Metastatic Liver Carcinoma in the Adrenal Gland (tissue), 2 donors: ENCODE results near the genes DENND2A and NDUFB2.

- PRO-cap, 2 experiments, result no peak in any of the 2 experiments
Measured at GRCh38 chr7:139655844-139656750, 121.7 kb downstream of the HIPK2 start.

- PRO-cap, 2 experiments, result no peak in any of the 2 experiments
Measured at GRCh38 chr7:139660498-139660918, 117.3 kb downstream of the HIPK2 start.

GRCh38 chr7:139680624-139681356 lies 97.0 kb downstream of the HIPK2 start:
- PRO-cap, 2 experiments, result no peak in any of the 2 experiments

DNA sequence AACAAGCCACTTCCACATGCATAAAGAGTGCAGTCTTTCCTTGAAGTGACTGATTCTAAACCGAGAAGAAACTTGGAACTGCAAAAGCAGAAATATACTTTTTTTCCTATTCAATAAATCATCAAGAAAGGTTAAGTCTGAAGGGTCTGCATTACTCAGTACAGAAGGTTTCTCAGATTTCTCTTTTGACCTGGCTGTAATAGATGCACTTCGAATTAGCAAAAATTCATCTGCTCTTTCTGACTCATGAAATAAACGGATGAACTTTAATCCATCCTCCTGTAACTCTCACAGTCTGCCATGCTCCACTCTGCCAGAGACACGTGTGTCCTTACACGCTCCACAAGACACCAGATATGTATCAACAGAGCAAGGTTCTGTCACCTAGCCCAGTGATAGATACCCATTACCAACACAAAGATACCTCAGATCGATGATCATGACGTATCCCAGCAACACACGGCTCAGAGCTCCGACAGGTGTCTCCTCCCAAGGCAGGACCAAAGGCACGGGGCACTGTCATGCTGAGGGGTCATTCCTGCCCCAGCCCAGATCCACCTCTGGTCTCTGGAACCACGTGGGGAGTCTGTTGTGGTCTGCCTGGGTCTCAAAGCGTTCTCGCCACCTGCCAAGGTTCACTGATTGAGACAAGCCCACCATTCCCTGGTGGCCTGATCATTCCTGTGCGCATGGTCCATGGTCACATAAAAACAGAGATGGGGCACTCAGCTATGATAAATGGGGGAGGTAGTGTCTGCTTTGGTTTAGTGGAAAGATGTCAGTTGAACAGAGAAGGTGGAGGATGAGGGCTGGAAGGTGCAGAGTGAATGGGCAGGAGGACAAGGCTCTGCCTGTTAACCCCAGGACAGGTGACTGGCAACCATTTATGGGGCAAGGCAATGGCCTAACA lies 83.6 kb downstream of the HIPK2 start:
- PRO-cap, 2 experiments, result no peak in any of the 2 experiments

DNA sequence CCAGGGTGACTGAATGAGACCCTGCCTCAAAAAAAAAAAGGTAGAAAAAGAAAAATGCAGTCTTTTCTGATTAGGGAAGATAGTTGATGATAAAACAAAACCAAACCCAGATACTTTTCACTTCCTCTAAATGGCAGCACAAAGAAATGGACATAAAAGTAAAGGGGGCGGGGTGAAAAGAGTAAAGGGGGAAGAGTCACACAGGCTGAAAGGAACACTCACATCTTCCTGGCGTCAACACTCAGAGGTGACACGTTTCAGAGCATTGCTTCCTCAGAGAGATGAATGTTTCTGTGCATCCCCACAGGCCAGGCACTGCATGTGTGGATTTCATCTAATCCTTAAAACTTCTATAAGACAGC lies 81.3 kb downstream of the HIPK2 start:
- PRO-cap, 2 experiments, result no peak in any of the 2 experiments

DNA sequence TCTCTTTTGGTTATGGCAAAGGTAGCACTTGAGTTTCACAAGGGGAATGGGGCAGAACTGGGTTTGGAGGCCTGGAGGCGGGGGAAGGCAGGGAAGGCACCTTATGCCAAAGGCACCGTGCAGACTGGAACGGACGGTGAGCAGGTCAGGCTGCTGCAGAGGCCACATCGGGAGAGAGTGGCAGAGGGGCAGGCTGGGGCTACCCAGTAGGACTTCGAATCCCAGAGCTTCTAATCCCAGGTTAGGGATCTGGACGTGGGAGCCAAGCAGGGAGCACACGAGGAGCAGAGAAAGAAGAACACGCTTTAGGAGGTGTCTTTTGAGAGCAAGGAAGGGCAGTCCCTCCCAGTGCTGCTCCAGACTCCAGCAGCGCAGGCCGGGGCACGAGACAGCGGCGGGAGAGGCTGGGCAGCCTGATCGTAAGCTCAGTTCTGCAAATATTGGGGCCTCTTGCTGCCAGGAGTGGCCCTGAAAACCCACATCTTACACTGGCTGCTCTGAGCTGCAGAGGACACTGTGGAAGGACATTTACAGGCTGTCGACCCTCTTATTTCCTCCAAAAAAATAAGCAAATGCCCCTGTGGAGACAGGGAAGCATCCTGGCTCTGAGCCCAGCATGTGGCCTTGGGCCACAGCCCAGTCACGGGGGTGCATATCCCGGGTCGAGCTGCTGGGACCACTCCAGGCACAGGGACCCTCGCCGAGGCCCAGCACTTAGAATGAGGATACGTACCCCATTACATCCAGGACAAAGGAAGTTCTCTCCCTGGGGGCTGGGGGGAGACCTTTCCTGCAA lies 75.8 kb downstream of the HIPK2 start:
- PRO-cap, 2 experiments, result no peak in any of the 2 experiments

- PRO-cap, 2 experiments, result no peak in any of the 2 experiments
Measured at GRCh38 chr7:139730897-139732072, 46.5 kb downstream of the HIPK2 start.

DNA sequence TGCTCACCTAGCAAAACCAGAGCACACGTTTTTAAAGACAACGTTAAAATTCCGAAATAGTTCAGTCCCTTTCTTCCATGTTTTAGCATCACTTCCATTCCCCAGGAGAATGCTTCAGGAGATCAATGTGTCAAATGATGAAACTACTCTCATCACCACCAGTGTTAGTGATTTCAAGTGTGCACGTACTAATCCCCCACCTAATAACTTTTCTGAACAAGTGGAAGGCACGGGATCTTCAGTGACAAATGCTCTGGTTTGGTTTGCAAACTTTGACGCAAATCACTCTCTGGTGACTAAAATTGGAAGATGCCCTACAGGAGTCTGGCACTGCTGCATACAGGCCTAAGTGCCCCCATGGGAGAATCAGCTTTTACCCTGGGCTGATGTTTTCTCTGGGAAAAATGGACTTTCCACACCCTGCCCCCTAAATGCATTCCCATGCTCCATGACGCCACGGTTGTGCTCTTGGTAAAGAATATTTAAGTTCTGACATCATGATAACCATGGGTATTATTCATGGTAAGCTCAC lies 43.6 kb downstream of the HIPK2 start:
- PRO-cap, 2 experiments, result no peak in any of the 2 experiments

- PRO-cap, 2 experiments, result peak in 2 of 2 experiments; most common plus-strand start chr7:139776599 (in 1); most common minus-strand start chr7:139776557 (in 1)
Measured at GRCh38 chr7:139776417-139776733, 1.4 kb downstream of the HIPK2 start.

GRCh38 chr7:139778426-139778884 lies 657 bp upstream of the HIPK2 start:
- PRO-cap, 2 experiments, result peak in 1 of 2 experiments; most common minus-strand start chr7:139778484 (in 1)

DNA sequence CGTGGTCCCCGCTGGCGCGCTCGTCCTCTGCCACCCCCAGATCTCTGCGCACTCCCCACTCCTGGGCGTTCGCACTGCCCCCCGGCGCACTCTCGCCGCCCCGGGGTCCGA lies 53.5 kb upstream of the KDM7A start:
- PRO-cap, 2 experiments, result no peak in any of the 2 experiments

DNA sequence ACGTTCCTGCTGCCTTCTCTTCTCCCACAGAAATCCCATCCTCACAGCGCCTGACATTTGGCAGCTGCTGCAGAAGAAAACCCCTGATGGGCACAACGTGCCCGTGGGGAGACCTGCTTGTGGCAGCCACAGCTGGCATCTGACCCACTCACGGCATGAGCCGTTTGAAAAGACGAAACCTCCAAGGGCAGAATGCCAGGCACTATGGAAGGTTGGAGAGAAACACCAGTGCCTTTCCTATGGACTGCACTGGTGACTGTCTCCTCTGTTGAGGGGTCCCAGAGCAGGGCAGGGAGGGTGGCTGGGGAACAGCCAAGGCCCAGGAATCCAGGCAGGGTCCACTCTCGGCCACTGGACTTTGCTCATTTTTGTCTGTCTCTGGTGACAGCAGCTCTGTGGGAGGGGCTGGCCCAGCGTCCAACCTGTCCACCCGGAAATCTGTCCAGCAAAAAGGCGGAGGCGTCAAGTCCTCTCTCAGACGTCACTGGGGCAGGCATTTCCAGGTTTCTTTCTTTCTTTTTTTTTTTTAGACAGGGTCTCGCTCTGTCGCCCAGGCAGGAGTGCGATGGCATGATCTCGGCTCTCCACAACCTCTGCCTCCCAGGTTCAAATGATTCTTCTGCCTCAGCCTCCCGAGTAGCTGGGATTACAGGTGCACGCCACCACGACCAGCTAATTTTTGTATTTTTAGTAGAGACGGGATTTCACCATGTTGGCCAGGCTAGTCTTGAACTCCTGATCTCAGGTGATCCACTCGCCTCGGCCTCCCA lies 61.1 kb upstream of the MKRN1 start:
- PRO-cap, 2 experiments, result peak in 2 of 2 experiments; most common plus-strand start position 448 of the sequence (in 1); most common minus-strand start position 342 of the sequence (in 2)

- PRO-cap, 2 experiments, result no peak in any of the 2 experiments
Measured at GRCh38 chr7:140637284-140637735, 3.3 kb downstream of the DENND2A start.

DNA sequence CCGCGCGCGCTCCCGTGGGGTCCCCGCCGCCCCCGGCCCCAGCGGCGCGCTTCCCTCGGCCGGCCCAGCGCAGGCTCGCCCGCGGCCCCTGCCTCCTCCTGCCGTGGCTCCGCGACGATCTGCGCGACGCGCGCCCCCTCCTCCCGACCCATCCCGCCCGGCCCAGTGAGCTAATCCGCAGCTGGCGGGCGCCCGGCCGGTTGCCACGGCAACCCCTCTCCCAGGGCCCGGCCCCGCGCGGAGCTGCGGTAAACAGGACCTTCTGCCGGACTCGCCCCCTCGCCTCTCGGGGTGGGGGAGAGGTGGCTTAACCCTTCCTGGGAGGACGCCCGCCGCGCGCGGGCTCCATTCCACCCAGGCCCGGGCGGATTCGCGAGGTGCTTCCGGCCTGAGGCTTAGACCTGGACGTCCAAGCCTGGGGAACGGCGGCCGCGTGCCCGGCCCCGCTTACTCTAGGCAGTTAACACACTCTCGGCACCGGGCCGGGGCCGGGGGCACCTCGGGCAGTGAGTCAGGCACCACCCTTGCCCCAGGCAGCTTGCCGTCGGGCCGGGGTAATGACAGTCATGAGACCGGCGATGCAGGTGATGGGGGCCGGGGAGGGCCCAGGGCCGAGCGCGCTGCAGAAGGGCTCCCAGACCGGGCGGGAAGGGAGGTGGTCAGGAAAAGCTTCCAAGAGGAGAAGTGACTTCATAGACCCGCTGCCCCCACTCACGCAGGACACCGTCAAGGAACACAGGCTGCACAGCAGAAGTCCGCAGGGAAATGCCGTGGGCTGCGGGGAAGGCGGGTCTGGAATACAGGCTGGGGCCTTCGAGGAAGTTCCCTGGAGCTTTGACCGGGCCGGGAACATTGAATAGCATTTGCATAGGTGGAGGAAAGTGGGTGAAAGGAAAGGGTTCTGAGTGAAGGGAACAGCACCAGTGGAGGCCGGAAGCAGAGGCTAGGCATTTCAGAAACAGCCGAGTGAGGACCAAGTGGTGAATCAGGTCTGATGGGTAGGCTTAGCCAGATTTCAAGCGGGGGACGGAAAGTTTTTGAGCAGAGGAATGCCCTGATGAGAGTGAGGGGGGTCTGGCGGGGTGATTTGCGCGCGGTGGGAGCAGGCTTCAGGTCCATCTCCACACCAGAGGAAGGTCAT lies at the start of gene DENND2A:
TSS of gene DENND2A (minus strand) at position 123 of the 1,141 bp plus-strand sequence.
- PRO-cap, 2 experiments, result peak in 2 of 2 experiments; most common minus-strand start position 121 of the sequence (in 2)

DNA sequence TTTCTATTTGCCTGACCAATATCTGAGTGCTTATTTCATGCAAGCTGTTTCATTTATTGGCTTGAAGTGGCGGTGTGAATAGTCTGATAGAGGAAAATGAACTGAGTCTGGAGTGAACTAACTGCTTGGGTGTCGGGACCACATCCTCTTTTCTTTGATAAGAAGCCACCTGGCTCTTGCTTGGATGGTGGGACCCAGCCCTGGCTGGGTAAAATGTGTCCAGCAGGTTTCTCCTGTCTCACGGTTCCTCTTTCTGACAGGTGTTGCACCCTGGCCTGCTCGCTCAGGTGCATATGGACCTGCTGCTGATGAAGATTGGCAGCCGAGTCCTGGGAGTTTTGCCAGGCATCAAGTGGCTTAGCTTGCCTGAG lies 1.6 kb downstream of the ADCK2 start:
- PRO-cap, 2 experiments, result no peak in any of the 2 experiments

- PRO-cap, 2 experiments, result peak in 2 of 2 experiments; most common plus-strand start chr7:140696982 (in 2); most common minus-strand start chr7:140696921 (in 2)
Measured at GRCh38 chr7:140696495-140697677, at the start of gene NDUFB2. TSS of gene NDUFB2 (plus strand) at chr7:140696708.

DNA sequence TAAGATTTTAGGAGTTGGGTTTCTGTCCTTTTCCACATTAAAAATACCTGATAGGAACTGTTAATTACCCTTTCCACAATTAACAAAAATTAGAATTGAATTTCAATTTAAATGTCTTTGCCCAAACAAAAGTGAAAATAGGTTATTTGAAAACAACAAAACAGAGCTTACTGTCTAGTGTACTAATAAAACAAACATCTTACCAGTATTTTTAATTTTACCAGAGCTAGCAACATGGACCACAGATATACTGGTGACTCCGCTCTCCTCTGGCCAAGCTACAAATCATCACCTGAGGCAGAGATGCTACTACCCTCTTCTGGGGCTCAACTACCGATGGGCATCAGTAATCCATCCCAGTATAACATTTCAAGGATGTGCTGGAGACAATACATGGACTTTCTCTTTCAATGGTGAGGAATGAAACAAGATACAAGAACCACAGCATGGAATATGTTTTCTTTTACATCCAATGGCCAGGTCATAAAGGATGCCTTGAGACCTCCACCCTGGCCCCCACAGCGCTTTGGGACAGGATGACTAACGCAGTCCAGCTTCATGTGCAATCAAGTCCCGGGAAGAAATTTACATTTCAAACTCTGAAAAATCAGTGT lies 24.9 kb downstream of the NDUFB2 start:
- PRO-cap, 2 experiments, result no peak in any of the 2 experiments

DNA sequence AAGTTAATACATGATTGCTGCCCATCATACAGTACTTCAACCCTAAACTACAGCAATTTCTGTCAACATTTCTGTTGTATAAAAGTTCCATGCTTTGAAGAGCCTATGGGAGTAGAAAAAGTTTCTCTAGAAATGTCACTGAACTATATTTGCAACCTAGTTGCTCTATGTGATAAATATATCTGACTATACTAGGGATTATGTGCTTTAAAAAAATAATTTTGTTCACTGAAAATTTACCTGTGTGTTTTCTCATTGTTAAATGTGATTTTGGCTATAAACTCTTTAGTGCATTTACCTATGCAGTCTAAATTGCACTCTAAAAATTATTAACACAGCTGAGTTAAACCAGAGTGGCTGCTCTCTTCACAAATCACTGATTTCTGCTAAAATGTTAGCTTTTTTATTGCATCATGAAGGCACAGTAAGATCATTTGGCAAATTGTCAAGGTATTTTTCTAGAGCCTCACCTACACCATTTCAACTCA lies 25.5 kb downstream of the NDUFB2 start:
- PRO-cap, 2 experiments, result peak in 1 of 2 experiments; most common minus-strand start position 378 of the sequence (in 1)

GRCh38 chr7:140723046-140723750 lies 26.7 kb downstream of the NDUFB2 start:
- PRO-cap, 2 experiments, result no peak in any of the 2 experiments

- PRO-cap, 2 experiments, result no peak in any of the 2 experiments
Measured at GRCh38 chr7:140812005-140812567, 112.6 kb downstream of the BRAF start.